Monocyte (primary cell): ENCODE measurements around a stretch of chr11.

DNA sequence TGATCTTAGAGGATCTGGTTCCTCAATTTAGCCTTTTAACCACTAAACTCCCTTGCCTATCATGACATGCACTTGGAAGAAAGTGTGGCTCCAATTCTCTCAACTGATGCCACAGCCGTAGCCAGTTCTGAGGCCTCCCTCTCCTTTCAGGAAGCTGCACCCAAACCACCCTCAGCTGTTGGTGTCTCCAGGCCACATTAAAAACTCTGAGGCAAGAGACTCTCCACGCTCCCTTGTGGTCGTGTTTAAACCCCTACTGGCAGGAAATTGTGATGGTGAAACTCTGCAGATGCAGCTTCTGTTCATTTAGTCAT lies 29.5 kb downstream of the ARHGAP1 start:
- PRO-cap, 2 experiments = no peak in any of the 2 experiments

- PRO-cap, 2 experiments = no peak in any of the 2 experiments
Measured at GRCh38 chr11:46780157-46780665, 61.2 kb downstream of the F2 start.

DNA sequence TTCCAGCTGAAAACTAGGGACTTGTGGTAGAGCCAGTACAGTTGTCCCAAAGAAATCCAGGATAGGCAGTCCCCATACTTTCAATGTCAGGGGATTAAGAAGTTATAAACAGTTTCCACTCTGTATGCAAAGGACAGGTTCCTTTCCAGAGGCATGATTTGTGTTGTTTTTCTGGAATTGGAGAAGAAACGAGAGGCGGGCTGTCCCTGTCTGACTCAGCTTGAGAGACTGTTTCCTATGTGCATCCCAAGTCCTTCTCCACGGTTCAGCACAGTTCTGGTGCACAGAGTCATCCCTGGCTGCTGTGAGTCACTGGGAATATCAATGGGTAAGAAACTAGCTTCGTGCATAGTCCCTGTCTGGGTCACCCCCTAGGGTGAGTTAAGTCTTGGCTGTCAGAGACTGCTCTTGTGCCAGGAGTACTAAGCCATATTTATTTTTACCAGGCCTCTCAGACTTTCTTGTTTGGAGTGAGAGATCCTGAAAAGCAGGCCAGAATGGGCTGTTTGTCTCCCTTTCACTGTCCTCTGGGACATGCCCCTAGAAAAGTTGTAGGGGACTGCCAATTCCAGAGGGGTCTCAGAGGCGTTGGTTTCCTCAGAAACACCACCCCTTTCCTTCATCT lies 2.4 kb upstream of the LRP4 start:
- PRO-cap, 2 experiments = no peak in any of the 2 experiments

DNA sequence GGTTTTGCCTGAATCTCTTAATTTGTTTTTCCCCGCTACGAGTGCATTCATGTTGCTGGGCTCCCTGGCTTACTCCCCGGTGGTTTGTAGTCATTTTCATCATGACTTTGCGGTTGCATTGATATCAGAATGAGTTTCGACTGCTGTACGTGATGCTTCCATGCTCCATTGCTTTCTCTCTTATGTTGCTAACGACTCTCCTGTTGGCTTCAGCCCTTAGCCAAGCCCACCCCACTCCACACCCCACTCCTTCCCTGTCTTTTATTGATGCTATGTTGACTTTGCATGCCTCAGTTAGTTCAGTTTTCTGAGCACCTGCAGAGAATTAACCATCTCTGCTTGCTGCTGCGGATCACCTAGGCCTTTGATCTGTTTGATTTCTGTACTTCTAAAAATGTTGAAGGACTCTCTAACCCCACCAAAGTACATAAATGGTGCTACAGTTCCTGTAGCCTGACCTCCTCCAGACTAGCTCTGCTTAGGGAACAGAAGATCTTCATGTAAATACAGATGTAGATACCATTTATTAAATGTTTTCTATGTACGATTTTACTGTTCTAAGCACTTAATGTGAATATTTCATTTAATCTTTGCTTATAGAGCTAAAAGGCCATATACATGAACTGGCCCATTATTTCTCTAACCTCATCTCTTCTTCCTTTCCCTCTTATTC lies 65.2 kb downstream of the ARFGAP2 start:
- PRO-cap, 2 experiments = no peak in any of the 2 experiments

- PRO-cap, 2 experiments = no peak in any of the 2 experiments
Measured at GRCh38 chr11:47182207-47182973, 3.8 kb downstream of the PACSIN3 start.

- PRO-cap, 2 experiments = no peak in any of the 2 experiments
Measured at GRCh38 chr11:47272016-47272327, 14.2 kb downstream of the NR1H3 start.

DNA sequence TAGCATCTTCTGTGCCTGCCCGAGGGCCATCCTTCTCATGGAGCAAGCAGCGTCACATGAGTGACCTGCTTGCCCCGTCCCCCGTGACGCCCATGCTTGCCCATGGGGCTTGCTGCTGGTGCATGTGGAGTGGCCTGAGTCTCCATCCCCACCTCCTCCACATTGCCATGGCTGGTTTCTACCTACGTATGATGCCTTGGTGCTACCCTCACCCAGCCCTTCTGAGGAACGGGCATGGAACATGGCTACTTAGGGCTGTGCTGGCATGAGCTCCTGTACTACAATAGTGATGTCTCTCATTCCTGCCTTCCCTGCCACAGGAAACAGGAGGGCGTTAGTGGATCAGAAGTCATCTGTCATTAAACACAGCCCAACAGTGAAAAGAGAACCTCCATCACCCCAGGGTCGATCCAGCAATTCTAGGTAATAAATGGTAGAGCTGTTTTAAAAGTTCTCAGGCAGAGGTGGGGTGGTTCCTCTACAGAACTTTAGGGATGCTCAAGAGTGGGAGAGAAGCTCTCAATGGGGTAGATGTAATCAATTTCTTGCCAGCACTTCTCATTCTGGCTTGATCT lies 31.4 kb downstream of the NR1H3 start:
- PRO-cap, 2 experiments = peak in 1 of 2 experiments; most common plus-strand start position 451 of the sequence (in 1)

- PRO-cap, 2 experiments = no peak in any of the 2 experiments
Measured at GRCh38 chr11:47328889-47329620, 23.4 kb downstream of the MYBPC3 start.

DNA sequence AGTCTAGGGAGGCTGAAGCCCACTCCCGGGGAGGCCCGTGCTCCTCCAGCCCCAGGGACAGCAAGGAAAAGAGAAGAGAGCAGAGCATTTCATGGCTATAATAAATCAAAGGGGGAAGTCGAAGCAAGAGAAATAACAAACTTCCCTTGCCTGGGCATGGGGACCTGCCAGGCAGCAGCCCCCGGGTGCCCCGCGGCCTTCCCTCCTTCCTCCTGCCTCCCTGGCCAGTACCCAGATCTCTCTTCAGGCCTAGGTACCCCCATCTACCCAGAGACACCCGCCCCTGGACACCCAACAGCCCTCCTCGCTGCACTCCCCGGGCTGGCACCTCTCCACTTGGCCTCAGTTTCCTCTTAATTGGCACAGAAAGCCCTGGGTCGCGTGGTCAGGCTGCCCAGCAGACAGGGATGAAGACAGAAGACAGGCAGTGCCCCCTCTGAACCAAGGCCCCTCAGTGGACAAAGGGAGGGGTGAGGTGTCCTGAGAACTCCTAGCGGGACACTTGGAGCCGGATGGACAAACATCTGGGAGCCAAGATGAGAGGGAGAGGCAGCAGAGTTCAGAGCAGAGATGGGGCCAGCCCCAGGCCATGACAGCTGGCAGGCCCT lies 12.8 kb upstream of the SLC39A13 start:
- PRO-cap, 2 experiments = peak in 2 of 2 experiments; most common plus-strand start position 206 of the sequence (in 1); most common minus-strand start position 72 of the sequence (in 2)

DNA sequence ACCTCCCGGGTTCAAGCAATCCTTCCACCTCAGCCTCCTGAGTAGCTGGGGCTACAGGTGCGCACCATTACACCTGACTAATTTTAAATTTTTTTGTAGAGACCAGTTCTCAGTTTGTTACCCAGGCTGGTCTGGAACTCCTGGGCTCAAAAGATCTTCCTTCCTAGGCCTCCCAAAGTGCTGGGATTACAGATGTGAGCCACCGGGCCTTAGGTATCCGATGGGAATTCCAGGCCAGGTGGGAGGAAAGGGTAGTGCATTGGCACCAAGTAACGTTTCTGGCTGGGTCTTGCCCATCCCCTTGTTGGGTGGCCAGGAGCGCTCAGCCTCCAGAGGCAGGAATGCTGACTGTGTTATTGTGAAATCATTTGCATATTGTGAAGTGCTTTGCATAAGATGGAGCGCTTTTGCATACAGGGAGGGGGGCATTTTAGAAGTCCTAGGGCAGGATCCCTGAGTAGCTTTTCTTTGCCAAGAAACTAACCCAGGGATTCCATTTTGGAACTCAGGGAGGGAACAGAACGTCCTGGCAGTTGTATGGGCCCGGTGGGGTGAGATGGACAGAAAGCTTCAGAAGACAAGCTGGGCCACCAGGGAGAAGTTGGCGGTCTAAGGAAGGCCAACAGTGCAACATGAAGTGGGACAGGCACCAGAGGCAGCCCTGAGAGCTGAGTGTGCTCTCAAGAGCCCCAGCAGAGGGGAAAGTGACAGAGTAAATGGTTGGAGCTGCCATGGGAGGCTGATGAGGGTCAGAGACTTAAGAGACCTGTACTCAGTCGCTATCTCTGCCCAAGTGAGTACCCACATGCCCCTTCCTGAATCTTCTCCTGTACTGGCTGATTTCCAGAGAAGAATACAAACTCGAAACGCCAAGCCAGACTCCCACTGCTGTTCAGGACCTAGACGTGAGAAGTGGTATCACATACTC lies 1.4 kb upstream of the SLC39A13 start:
- PRO-cap, 2 experiments = no peak in any of the 2 experiments

- PRO-cap, 2 experiments = no peak in any of the 2 experiments
Measured at GRCh38 chr11:47488576-47489000, 39.7 kb upstream of the RAPSN start.

GRCh38 chr11:47641356-47641793 lies 984 bp downstream of the MTCH2 start:
- PRO-cap, 2 experiments = no peak in any of the 2 experiments

DNA sequence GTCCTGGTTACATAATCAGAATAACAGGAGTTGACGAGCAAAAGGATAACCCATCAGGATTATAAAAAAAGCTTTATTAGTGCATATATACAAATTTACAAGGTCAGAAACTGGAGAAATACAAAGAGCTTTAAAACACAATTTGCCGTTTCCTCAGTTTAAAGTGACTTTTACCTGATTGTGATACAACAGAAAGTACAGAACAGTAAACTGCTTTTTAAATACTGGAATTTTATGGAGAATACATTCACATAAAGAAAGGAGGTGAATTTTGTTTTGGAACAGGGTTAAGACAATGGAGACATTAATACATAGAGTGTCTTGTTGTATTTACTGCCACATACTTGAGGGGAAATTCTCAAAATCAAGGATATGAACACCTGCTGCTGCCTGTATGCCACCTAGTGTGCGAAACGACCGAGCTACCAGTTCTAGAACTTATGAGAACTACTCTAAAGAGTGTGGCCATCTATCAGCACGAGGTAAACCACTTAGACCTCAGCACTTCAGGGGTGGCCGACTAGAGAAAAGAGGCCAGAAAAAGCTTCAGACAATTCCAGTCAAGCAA lies 1.4 kb upstream of the AGBL2 start:
- PRO-cap, 2 experiments = no peak in any of the 2 experiments

- PRO-cap, 2 experiments = peak in 1 of 2 experiments; most common minus-strand start chr11:47746123 (in 1)
Measured at GRCh38 chr11:47745920-47746479, 21.1 kb downstream of the FNBP4 start.

- PRO-cap, 2 experiments = no peak in any of the 2 experiments
Measured at GRCh38 chr11:47843344-47843845, 4.8 kb downstream of the NUP160 start.

DNA sequence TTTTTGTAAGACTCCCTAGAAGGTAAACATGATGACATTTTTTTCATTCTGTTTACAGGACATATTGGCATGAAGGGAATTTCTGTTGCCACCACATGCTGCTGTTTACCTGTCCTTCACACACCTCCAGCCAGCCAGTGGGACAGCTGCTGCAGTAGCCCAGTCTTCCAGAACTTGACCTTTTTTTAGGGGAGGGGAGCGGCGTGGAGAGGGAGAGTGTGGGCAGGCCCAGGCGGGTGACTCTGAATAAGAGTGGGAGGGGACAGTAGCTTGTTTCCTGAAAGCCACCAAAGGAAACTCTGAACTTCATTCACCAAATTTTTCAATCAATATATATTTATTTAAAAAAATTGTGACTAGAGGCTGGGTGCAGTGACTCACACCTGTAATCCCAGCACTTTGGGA lies 55.9 kb upstream of the PTPRJ start:
- PRO-cap, 2 experiments = no peak in any of the 2 experiments

DNA sequence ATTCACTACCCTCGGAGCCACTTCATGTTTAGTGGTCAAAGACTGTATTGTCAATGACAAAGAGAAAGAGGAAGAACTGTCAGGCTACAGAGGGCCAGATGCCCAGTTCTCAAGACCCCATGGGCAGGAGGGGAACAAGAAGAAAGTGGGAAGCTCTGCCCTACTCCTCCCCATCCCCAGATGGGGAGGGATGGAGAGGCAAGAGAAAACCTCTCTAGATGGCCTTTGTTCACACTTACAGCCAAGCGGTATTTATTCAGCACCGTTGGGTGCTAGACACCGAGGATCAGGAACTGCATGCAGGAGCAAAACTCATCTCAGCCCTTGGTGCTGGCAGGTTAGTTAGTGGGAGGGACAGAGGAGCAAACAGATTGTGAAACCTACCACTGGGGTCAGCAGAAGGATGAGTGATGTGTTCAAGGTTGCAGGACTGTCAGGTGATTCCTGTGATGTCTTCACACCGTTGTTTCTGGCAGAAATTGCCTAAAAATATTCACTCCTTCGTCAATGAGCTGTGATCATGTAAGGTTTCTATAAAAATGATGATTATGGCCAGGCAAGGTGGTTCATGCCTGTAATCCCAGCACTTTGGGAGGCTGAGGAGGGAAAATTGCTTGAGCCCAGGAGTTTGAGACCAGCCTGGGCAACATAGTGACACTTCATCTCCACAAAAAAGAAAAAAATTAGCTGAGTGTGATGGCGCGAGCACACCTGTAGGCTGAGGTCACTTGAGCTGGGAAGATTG lies 38.2 kb upstream of the PTPRJ start:
- PRO-cap, 2 experiments = no peak in any of the 2 experiments

DNA sequence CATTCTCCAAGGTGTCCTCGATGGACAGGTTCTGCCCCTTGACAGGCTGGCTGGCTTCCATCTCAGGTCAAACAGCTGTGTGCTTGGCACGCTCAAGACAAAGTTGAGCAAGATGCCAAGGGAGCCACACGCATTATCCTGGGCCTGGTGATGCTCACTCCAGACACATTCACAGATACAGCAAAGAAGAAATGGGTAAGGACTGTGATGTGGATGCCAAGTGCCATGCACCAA lies 33.1 kb upstream of the PTPRJ start:
- PRO-cap, 2 experiments = peak in 1 of 2 experiments; most common plus-strand start position 100 of the sequence (in 1)

GRCh38 chr11:47982579-47982886 lies 2.2 kb downstream of the PTPRJ start:
- PRO-cap, 2 experiments = no peak in any of the 2 experiments

- PRO-cap, 2 experiments = no peak in any of the 2 experiments
Measured at GRCh38 chr11:48005671-48006354, 25.5 kb downstream of the PTPRJ start.